Mesenchymal stem cell of adipose (primary cell): ENCODE measurements around a stretch of chr1.

GRCh38 chr1:150613084-150614040, 16.1 kb downstream of the ENSA start:
- CAGE, long polyA plus RNA, result no peak

DNA sequence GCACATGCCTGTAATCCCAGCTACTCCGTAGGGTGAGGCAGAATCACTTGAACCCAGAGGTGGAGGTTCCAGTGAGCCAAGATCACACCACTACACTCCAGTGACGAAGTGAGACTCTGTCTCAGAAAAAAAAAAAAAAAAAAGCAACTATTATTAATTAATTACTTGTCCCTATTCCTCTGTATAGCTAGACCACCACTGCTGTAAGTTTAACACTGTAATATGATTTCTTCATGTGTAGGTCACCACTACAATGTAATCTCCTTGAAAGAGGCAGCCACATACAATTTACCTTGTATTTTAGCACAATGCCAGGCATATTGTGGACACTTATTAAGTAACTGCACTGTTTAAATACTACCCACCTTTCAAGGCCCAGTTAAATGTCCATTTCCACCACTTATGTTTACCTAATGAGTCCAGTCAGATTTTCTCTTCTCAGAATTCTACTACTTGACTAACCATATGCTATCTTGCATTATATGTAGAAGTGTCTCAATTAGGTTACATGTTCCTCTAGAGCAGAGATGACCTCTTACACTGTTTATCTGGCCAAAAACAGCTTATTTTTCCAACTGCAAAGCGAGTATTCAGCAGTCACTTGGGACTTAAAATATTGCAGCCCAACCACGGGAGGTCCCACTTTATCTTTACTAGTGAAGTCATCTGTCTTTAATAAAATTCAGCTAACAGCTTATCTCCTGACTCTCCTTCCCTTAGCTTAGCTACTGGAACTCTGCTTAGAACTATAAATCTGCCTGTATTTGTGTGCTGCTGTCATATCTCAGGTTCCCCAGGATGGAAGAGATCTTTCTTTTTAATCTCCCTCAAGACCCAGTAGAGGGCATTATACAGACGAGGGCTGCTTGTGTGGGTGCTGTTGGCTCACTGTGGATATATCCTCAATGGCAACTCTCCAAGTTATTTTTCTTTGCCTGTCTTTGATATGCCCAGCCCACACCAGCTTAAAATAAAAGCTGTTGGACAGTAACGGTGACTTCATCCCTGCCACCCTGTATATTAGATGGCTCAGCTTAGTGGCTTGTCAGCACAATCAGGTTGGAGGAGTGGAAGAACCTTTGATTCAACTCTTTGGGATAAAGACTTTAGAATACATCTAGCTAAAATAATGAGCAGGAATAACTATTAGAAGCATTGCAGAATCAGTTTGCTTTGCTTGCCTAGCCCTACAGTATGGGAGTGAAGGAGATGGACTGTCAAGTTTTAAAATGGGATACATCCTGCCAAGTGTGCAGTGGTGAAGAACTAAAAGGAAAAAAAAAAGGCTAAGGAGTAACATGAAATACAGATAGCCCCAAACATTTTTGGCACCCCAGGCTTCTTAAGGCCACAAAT, 9.8 kb downstream of the ENSA start:
- CAGE, long polyA plus RNA, result no peak

GRCh38 chr1:150627636-150628546, 1.5 kb downstream of the ENSA start:
- CAGE, long polyA plus RNA, result no peak

- CAGE, long polyA plus RNA, result no peak
Measured at GRCh38 chr1:150635016-150635759, 5.8 kb upstream of the ENSA start.

DNA sequence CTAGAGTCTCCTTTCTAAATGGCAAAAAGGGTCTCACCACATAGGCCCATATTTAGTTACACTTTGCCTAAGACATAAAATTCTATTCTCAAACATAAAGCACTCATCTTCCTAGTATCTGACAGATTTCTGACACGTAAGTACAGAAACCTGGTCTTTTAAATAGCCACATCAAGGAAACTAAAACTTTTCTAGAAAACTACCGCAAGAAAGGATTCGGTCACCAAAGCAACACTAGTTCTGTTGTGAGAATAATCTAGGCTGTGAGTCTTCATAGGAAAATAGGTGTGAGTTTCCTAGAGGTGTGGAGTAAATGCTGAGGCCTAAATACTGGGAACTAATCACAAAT, 33.6 kb upstream of the CTSK start:
- CAGE, long polyA plus RNA, result no peak

GRCh38 chr1:150843431-150843908, 32.9 kb downstream of the ARNT start:
- CAGE, long polyA plus RNA, result no peak

- CAGE, long polyA plus RNA, result no peak
Measured at GRCh38 chr1:150966928-150967995, 7.4 kb downstream of the CERS2 start.

GRCh38 chr1:150978851-150979481, 3.1 kb upstream of the ANXA9 start:
- CAGE, long polyA plus RNA, result no peak

GRCh38 chr1:150998779-150999678, 7.7 kb downstream of the MINDY1 start:
- CAGE, long polyA plus RNA, result no peak

DNA sequence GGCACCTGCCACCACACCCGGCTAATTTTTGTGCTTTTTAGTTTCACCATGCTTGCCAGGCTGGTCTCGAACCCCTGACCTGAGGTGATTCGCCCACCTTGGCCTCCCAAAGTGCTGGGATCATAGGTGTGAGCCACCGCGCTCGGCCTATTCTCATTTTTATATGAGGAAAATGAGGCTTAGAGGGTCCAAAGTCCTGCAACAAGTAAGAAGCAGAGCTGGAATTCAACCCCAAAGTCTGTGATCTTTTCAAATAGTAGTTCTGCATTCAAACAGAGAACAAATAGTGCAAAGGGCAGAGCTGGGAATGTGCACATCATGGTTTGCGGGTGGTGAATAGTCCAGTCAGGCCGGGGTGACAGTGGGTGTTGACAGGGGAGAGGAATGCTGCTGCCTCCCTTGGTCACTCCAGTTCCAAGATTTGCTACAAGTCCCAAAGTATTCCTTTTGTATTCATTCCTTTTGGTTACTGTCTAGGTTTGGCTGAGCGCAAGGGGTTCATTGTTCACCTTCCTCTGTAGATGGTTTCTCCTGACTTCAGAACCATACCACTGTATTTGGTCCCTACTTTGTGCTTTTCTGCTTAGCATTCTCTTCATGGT, 4.8 kb downstream of the PRUNE1 start:
- CAGE, long polyA plus RNA, result no peak

DNA sequence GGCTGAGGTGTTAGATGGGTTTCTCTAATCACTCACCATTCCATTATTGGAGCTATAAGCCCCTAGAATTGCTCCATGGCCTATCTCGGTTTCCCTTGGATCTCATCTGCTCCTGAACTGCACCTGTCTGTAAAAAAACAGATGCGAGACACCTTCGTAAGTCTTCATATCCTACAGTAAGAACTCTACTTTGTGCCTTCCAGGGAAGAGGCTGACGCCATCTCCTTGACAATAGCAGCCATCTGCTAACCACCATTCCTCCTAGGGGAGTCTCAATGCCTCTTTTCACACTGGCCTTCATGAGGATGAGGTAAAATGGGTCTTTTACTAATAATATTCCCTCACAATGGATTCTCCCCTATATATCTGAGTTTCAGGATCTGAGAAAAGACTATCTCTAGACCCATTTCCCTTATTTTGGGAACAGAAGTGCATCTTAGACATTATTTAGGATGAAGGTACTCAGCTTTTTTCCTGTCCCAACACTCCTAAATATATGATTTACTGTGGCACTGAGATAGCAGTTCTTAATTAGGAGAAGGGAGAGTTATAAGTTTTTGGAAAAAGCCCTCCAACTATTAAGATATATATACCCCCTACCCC, 5.1 kb downstream of the CDC42SE1 start:
- CAGE, long polyA plus RNA, result no peak

- CAGE, long polyA plus RNA, result no peak
Measured at GRCh38 chr1:151057773-151058125, 1.7 kb downstream of the CDC42SE1 start.

DNA sequence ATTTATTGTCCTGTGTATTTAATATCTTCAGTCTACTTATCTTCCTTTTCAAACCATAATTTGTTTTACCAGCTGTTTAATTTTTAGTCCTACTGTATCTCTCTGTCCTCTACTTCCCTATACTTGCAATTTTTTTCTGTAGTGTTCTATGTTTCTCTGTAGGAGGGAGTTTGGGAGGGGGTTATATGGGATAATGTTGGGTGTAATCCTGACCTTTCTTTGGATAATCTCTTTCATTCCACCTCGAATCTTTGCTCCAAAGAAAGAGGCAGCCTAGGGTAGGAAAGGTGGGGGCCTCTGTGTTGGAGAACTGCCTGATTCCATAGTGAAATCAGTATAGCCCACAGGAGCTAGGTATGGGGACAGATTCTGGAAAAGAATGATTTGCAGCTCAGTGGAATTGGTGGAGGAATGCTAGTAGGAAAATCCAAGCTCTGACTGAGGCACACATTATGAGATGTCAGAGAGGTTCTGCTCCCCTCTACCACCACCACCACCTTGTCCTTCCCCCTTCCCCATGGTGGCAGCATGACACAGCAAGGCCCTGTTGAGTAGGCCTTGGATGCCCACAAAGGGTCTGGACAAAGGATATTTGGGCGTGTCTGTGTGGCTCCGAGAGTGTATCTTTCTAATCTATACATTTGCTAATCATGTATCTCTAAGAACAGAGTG, 739 bp downstream of the MLLT11 start:
- CAGE, long polyA plus RNA, result no peak

- CAGE, long polyA plus RNA, result no peak
Measured at GRCh38 chr1:151303644-151303980, 21.5 kb downstream of the ZNF687 start.

- CAGE, long polyA plus RNA, result no peak
Measured at GRCh38 chr1:151304080-151304433, 22.0 kb downstream of the ZNF687 start.

DNA sequence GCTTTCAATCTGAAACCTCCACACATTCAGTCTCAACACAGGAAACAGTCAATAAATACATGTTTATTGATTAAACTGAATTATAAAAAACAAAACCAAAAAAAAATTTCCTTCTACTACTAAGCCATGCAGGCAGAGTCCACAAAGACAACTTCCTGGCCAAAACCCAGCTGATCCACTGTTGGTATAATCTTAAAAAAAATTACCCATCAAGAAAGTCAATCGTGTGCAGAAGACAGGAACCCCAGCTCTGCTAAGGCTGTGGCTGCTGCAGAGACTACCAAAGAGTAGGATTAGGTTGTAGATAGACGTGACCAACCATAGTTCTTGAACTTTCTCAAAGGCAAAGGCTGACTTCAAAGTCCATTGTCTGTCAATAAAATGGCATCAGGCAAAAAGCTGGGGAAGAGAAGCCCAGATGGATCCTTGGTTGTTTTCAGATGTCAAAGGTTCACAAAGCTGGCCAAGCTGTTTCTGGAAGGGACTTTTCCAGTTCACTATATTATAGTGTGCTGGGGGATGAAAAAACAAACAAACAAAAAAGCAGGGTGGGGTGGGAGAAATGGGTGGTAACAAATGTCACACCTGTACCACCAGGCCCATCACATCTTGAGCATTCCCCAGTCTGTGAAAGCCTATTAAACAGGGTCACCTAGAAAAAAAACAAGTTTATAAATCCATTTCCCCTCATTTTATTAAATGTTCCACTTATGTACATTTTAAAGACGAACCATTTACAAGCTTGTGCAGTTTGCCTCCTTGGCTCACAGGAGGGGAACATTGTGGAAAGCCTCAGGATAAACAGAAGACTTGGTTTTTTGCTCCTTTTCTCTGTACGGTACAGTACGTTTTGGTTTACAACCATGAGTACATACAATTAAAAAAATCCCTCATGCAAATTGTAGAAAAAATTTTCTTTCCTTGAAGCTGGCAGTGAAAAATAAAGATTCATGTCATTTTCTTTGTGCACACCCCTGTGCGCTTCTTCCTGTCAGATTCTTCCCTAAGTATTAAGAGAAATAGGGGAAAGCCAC, 3.6 kb downstream of the PSMB4 start:
- CAGE, long polyA plus RNA, result no peak

- CAGE, long polyA plus RNA, result no peak
Measured at GRCh38 chr1:151419863-151420086, 20.4 kb downstream of the PSMB4 start.

- CAGE, long polyA plus RNA, result no peak
Measured at GRCh38 chr1:151513480-151514597, 2.7 kb downstream of the CGN start.

- CAGE, long polyA plus RNA, result no peak
Measured at GRCh38 chr1:151514598-151514929, 3.4 kb downstream of the CGN start.

GRCh38 chr1:151524000-151525094, 13.2 kb downstream of the CGN start:
- CAGE, long polyA plus RNA, result no peak